Endometrial microvascular endothelial cells (primary cell): ENCODE measurements around the gene USP1.

- RAMPAGE, long total RNA: no peak
Measured at GRCh38 chr1:61115020-61115521, 32.7 kb downstream of the NFIA start.

DNA sequence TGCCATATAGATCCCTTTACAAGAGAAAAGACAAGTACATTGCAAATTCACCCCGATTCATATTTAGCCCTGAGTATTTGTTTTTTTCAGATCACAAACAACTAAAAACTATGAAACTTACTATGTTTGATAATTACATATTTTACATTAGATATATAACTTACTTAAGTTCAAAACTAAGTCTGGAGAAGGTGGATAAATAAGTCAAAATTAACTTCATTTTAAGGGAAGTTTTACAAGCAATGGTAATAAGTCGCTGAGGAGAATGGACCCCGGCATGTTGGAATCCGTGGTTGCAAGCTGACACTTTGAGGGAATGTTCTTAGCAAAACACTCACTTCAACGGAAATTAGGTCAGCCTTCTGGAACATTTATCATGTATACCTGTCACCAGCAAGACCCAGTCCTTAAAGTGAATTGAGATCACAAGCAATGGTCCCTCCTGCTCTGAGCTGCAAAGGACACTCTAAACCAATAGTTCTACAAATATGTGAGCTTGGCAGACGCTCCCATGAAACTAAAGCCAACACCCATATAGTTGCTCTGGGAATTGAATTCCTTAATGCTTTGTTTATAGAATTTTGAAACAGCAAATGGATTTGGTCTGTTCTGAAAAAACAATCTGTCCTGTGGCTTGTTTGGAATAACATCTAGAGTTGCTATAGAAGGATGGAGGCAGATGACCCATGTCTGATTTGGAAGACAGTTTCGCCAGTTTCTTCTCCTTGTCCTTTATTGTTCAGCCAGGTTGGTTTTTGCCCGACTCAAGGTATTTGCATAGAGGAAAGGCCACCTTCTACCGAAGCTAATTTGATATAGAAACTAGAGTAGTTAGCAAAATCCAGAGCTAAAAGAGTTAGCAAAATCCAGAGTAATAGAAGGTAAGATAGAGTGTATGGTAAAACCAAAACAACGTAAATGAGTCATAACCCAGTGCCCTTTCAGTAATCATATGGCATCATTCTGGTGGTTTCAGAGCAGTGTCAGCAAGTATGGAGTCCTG is 236.0 kb downstream of the NFIA start:
- RAMPAGE, long total RNA: no peak

DNA sequence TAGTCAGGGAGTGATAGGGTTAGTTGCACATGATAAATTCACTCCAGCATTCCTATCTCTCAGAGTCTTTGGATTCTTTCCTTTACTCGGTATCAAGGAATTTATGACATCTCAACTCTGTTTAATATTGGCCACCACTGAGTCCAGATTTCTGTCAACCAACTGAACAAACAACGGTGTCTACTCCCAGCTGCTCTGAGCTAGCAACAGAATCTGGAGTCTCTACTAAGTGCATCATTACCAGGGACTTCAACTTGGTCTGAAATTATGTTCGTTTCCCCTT is 233.4 kb downstream of the TM2D1 start:
- RAMPAGE, long total RNA: no peak

GRCh38 chr1:61604761-61604960 is 120.3 kb downstream of the TM2D1 start:
- RAMPAGE, long total RNA: no peak

- RAMPAGE, long total RNA: no peak
Measured at GRCh38 chr1:62336886-62337445, 17.7 kb upstream of the KANK4 start.

DNA sequence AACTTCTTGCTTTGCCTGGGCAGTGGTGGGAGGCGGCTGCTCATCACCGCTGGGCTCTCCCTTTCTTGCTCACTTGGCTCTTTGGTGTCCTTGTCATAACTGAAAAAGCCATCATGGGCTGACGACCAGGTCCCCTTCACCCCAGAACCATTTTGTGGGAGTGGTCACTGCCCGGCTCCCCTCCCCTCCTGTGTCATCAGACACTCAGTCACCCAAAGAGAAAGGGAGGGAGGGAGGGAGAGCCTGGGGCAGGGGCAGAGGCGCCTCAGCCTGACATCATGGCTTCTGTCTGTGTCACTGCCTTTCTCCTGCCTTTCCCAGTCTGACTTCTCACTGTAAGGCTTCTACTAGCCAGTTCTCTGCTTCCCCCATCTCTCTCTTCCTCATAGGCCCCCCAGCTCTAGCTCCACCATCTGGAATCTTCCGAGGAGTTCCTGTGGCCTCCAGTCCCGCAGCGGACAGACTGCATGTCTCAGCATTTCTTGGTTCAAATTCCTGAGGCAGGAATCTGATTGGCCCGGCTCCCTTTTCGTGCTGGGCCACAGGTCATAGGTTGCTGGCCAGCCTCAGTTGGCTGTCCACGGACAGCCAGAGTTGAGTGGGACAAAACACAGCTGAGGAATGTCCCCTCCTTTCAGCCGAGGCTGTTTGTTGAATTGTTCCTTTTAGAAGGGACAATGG is 18.5 kb upstream of the KANK4 start:
- RAMPAGE, long total RNA: no peak

GRCh38 chr1:62436589-62437492 is at the start of gene USP1:
Gene USP1 (plus strand): TSS chr1:62437049.
- RAMPAGE, long total RNA: no peak

DNA sequence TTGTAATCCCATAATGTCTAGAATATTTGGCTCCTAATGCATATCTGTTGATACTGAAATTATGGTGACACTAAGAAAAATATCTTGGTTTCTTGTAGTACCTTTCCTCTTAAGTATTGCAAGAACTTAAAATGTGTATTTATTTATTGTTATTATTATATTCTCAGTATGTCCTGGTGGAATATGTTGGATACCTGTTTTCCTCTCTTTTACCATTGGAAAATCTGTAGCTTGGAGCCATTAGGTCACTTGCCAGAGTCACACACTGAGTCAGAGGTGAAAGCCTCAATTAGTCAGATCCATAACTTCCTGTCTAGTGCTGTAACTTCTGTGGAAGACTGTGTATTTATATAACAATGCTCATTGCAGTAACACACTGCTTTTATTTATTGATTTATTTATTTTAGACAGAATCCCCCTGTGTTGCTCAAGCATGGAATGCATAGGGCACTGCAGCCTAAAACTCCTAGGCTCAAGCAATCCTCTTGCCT is 1.2 kb upstream of the DOCK7 start:
- RAMPAGE, long total RNA: no peak

- RAMPAGE, long total RNA: no peak
Measured at GRCh38 chr1:62746492-62746817, 37.5 kb upstream of the ATG4C start.

- RAMPAGE, long total RNA: no peak
Measured at GRCh38 chr1:63316810-63317380, 5.5 kb upstream of the FOXD3 start.

DNA sequence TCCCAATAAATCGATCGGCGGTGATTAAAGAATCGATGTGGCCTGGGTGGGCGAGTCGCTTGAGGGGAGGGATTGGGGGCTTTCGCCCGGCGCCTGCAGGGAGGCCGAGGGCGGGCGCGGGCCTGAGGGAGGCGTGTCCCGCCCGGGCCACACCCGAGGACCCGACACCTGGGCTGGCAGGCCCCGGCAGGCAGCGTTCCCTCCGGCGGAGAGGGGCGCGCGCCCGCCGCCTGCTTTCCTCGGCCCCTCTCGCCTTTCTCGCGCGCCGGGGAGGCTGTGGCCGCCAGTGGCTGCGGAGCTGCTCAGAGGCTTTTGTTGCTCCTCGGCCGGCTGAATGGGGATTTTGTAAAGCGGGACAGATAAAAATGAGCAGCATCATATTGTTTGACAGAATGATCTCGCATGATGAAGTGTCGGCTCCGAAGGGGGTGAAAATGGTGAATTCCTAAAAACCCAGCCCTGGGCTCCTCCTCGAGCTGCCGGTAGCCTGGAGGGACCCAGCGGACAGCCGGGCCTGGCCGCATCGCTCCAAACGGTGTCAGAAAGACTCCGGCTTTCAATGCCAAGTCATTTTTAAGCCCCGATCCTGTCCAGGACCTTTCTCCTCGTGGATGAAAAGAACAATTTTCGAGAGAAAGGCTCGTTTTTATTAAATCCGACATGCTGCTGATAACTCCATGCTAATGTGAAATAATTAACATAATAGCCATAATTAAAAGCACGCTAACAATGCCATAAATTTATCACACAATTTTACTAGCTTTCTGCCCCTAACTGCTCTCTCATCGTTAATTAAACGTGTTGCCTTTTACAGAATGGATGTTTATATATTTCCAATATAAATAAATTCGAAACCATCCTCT is 4.8 kb upstream of the FOXD3 start:
- RAMPAGE, long total RNA: no peak

DNA sequence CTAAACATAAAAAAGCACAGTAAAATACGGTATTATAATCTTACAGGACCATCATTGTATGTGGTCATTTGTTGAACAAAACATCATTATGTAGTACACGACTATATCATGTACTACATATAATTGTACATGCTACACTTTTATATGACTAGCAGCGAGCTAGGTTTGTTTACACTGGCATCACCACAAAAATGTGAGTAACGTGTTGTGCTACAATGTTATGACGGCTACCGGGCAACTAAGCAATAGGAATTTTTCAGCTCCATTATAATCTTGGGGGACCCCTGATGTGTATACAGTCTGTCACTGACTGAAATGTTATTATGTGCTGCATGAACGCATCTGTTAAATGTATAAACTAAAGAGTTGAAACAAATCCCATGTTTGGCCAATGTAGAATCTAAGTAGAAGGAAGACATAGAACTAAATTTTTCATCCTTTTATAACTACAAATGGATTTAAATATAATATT is 35.3 kb downstream of the ITGB3BP start:
- RAMPAGE, long total RNA: no peak

GRCh38 chr1:63661925-63662645 is 68.9 kb downstream of the PGM1 start:
- RAMPAGE, long total RNA: no peak

DNA sequence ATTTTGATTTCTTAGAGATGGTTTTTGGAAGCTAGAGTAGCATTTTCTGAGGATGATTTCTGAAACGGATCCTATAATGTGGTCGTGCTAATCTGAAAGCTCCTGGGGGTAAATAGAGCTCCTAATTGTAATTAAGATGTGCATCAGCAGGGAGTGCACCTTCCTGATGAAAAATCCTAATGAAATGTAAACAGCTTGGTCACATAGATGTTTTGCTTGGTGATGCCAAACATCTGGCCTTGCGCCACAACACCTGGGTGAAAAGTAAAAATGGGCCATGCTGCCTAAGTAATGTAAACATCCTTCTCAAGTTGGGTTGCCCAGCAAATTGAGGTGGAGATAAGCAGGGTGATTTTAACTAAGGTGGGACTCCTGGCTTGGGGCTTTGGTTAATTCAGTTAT is 1.9 kb downstream of the ROR1 start:
- RAMPAGE, long total RNA: no peak

GRCh38 chr1:63796441-63797403 is 22.9 kb downstream of the ROR1 start:
- RAMPAGE, long total RNA: no peak

GRCh38 chr1:63810360-63811079 is 36.7 kb downstream of the ROR1 start:
- RAMPAGE, long total RNA: no peak

DNA sequence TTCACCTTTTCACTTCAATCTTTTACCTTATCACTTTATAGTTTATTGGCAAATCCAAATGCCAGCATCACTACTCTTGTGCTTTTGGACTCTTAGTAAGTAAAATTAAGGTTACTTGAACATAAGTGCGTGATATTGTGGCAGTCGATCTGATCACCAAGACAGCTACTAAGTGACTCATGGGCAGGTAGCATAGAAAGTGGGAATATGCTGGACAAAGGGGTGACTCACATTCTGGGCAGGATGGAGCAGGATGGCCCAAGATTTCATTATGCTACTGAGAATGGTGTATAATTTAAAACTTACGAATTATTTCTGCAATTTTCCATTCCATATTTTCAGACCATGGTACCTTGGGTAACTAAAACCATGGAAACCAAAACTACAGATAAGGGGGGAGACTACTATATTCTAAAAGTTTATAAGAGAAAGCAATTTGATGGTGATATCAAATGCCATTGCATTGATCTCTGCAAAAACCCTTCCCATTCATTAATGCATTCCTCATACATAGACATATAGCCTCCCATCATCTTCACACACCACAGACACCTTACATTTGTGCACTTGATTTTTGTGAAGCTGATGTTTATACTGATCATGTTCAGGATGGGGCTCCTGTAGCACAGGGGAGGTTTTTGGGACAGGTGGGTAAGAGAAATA is 120.3 kb downstream of the ROR1 start:
- RAMPAGE, long total RNA: no peak

DNA sequence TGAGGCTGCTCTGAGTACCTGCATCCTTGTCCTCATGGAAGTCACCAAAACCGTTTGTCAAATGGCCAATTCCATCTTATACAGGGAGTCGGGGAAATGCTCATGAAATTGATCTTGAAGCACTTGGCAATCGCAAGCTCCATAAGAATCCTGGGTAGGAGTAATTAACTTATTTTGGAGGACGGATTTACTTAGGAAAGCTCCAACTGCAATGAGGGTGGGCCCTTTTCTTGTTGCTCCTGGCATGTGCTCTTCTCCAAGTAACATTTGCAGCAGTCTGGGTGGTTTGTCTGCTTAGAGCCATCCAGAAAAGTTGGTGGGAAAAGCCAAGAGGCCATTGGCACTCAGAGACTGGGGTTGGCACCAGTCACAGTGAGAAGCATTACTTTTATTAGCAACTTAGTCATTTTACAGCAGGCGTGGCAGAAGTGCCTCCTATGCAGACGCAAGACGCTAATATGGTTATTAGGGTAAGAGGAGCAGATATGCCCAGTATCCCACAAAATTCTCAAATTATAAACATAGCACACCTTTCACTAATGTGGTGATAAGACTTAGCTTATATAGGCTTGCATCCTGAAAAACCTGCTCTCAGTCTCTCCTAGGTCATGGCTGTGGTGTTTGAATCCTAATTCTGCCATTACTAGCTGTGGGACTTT is 154.3 kb downstream of the ROR1 start:
- RAMPAGE, long total RNA: no peak

GRCh38 chr1:64245406-64245900 is 42.0 kb downstream of the UBE2U start:
- RAMPAGE, long total RNA: no peak

DNA sequence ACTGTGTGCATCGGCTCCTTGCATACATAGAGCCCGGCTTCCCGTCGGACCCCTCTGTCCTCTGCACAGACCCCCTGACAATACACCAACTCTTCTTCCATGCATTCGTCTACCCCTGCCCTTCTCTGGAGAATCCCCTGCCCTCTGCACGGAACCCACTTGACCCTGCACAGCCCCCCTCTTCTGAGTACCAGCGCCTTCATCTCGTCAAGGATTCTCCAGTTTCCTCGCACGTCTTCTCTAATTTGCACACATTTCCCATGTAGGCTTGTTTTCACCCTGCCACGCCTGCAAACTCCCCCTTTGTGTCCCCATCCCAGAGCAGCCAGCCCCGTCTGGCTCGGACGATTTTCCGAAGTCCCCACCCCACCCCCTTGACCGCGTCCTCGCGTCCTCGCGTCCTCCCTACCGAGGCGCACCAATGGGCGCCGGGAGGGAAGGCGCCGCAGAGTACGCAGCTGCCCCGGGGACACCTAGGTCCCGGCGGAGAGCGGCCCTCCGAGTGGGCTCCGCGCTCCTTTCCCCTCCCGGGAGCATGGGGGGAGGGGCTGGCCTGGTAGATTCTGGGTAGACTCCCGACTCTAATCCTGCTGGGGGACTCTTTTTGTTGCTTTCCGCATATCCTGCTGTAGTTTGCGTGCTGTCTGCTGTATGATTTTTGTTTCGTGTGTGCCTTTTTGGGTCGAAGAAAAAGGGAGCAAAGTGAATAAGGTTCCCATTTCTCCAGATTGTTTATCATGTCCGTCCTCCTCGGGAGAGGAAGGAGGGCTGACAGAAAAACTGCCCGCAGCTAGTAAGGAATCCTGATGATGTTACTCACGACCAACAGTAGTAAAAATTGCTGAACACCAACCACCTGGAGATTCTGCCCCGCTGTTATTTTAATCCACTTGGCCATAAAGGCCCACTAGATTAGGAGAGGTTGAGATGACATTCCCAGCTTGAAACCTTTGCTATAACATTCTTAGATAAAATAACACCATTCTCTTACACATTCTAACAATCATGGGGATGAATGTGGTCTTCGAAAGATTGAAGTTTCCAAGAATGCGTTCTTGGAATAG is 1.4 kb downstream of the CACHD1 start:
- RAMPAGE, long total RNA: no peak